Right cardiac atrium (tissue), 1 donor: ENCODE results near the gene TCP11.

DNA sequence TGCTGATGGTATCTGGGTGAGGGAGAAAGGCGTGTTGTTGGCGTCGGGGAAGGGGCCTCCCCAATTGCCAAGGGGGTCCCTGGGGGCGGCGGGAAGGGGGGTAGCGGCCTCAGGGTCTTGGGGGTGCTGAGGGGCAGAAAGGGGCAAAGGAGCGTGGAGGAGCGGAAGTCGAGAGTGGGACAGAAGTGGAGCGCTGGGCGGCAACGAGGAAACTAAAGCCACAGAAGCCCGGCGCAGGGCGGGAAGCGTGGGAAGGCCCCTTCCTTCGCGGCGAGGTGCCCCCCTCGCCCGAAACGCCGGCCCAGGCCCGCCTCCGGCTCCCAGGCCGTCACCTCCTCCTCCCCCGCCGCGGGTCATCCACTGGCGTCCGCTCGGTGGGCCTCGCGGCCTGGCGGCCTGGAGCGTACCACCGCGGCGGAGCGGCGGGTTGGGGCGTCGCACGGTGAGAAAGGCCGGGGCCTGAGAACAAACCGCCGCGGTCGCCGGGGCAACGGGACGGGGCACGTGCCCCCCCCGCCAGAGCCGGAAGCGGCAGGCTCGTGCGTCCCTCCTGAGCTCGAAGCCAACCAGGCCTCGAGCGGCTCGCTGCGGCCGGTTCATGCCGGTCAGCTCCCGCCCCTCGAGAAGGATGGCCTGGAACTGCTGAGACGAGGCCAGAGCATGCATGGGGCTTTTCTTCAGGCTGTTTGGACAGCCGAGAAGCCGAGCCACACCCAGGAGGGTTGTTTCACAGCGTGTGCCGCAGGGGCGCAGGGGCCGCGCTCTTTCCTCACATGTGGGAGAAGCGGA, at the start of gene TCP11:
Gene TCP11, minus strand, starts transcription at position 467 of the 789 bp plus-strand sequence.
- PRO-cap = no peak

- PRO-cap = no peak
Measured at GRCh38 chr6:35161968-35162594, 20.9 kb upstream of the TCP11 start.

DNA sequence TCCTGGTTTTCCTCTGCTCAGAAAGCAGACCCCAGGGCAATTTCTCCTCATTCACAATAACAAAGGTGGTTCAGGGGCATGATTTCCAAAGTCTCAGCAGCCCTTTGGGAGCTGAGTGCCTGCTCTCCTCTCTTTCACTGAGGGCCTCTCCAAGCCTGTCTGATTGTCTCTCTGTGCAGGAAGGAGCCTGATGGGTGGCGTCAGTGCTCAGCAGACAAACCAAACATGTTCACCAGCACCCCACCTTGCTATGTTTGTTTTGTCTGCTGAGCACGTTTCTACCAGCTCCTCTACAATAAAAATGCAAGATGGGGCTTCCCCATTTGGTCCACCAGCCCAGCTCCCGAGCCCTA, 25.4 kb upstream of the TCP11 start:
- PRO-cap = no peak

GRCh38 chr6:35300791-35301312, 3.2 kb downstream of the DEF6 start:
- PRO-cap = no peak

GRCh38 chr6:35394076-35394408, 51.7 kb downstream of the PPARD start:
- PRO-cap = no peak

DNA sequence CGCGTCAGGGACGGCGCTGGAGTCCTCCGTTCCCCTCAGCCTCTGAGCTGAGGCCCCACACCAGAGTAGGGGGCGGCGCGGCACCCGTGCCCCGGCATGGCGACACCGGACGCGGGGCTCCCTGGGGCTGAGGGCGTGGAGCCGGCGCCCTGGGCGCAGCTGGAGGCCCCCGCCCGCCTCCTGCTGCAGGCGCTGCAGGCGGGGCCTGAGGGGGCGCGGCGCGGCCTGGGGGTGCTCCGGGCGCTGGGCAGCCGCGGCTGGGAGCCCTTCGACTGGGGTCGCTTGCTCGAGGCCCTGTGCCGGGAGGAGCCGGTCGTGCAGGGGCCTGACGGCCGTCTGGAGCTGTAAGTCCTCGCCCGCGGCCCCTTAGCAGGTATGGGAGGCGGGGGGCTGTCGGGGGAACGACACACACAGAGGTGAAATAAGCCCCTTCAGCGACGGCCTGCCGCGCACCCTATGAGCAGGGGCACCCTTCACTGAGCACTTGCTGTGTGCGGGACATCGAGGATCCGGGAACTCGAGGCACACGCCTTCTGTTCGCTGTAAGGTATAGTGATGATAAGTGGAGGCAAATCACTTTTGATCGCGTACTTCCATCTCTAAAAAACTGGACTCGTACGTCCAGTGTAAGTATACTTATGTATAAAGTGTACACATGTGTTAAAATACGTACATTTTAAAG, 453 bp downstream of the FANCE start:
- PRO-cap = bidirectional peak, plus-strand start at position 250 of the sequence, minus-strand start at position 129 of the sequence

DNA sequence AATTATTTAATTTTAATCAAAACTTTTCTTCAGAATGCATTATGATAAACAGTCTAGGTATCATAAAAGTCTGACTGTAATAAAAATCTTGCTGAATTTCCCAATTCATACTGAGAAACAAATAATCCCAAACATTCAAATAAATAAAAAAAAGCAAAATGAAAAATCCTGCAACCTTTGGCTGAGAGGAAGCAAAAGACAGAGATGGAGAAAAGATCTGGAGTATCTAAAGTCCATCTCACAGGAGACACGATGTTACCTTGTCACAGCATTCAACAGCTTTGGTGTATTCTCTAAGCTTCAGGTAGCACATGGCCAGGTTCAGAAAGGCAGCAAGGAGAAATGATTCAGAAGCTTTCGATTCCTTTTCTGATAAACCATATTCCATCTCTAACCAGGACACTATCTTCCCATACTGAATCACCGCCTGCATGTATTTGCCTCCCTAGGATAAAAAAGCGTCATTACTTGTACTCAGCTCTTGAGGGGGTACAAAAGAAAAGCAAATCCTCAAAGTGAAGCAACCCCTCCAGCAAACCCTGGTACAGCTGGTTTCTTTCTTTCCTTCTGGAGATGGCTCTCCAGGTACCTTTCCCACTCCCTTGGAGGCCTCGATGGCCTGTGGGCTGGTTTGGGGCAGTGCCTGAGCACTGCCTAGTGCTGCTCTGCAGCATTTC, 67.2 kb upstream of the TULP1 start:
- PRO-cap = no peak

DNA sequence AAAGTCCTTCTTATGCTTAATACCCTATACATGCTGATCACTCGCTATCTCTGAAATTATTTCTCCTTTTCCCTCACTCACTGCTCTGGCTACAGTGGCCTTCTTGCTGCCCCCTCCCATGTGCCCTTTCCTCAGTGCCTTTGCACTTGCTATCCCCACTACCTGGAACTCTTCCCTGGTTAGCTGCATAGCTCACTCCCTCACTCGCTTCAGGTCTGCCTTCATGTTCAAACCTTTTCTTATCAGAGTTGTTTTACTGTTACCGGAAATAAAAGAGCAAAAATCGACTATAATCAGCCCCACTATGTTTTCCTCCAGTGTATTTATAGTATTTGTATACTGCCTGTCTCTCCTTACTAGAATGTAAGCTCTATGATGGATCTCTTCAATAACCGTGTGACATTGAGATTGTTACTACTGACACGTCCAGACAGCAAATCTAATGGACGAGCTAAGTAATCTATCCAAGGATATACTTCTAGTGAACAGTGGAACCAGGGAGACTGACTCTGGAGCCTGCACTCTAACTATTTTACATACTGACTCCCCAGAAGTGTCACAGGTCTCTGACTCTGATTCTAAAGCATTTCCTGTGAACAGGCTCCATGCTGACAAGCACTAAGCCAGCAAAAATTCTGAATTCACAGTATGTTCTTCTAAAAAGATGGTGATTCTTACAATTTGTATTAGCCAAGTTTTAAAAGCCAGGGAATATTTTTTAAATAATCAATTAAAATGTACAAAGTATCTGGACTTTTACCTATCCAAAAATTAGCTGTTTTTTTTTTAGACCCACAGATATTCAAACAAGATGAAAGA, 25.0 kb downstream of the FKBP5 start:
- PRO-cap = no peak

DNA sequence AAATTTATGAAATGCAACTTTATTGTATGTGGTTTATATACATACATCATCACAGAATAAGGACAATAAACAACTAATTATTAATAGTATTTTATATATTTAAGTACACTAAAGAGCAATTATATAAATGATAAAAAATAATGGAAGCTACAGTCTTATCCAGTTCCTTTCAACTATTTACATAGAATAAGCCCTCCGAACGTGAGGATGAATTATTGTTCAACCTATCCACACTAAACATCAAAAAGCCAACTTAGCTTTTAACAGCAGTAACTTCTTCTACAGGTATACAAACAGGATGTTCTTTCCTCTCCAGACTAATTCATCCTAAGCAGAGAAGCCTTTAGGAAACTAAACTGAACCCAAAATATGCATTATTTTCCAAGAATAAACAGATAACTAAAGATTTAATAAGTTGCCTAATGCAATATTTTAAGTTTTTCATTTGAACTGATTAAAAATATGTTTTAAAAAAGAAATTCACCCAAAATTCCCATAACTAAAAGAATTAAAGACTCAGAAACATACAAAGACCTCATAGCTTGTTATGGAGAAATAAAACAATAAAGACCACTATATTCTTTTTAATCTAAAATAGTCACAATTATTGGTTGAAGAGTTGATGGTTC, 2.2 kb downstream of the FKBP5 start:
- PRO-cap = no peak

DNA sequence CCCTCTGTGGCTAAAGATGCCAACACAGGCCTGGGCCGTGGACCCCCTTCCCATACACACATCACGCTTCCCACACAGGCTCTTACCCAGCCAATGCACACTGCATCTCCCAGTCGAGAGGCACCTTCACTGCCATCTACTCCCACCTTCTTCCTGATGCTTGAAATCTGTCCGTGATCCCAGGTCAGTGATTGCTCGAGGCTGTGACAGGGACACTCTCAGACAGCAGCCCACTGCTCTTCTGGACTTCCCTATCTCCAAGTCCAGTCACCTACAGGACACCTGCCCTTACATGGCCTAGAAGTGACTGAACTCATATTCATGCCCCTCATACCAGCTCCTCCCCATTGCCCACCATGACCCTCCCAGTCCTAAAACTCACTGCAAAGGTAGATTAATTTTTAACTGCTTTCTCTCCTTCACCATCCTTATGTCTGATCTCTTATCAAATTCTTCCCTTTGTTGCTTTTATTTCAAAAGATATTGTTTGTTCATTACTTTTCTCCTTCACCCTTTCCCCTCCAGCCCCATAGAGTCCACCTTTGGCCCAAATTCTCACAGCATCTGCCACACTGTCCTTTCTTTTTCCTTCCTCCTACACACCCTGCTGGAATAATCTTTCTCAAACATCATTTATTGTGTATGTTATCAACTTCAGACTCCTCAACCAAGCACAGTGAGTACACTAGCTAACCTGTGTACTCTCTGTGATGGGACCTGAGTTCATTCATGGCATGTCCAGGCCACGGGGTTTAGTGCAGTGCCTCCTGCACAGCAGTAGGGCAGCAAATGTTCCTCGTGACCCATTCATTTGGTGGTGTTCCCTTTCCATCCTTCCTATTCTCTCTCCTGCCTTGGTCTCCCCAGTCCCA, 7.4 kb upstream of the ARMC12 start:
- PRO-cap = no peak

- PRO-cap = no peak
Measured at GRCh38 chr6:36064740-36065160, 37.1 kb downstream of the MAPK14 start.

DNA sequence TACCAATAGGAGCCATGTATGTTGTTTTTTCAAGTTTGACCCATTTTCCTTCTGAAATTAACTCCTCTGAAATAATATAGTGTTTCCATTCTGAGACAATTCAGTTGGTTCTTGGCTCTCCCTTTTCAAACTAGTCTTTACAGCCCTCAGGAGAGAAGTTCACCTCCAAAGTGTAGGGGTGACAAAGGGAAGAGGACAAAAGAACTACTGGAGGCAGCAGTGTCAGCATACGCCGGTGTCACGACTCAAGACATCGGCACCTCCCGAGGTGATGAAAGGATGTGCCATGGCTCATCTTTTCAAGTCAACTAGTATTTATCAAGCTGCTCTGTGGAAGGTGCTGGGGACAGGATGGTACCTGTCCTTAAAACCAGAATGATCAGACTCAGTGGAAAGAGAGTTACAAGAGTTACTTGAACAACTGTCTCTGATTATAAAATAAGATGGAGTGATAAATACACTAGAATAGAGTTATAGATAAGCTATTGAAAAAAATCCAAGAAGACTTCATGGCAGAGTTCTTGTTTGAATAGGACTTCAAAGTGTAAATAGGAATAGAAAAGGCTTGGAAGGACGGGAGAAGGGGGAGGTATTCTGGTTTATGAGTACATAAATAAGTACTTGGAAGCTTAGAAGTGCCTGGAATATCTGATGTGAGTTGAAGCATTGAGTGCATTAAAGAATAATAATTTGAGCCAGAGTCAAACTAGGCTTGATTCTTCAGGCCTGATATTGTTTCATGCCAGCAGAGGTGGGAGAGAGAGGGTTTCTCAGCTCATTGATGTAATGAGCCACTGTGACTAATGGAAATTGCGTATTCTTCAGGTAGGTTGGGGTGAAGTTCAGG, 37.6 kb upstream of the MAPK13 start:
- PRO-cap = no peak

GRCh38 chr6:36097741-36098475, 32.4 kb upstream of the MAPK13 start:
- PRO-cap = no peak

GRCh38 chr6:36120870-36121422, 9.4 kb upstream of the MAPK13 start:
- PRO-cap = no peak

- PRO-cap = no peak
Measured at GRCh38 chr6:36121423-36121771, 8.9 kb upstream of the MAPK13 start.

- PRO-cap = no peak
Measured at GRCh38 chr6:36131583-36131952, 1.3 kb downstream of the MAPK13 start.

DNA sequence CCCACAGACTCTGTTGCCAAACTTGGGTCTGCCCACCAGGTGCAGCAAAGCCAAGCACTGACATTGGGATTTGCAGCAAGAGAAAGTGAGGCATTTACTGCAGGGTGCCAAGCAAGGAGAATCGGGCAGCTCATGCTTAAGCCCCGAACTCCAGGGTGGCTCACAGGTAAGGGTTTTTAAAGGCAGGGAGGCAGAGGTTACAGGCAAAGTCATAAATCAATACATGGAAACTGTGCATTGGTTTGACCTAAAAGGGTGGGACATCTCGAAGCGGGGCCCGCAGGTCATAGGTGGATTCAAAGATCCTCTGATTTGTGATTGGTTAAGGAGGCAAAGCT, 25.1 kb upstream of the PNPLA1 start:
- PRO-cap = no peak

DNA sequence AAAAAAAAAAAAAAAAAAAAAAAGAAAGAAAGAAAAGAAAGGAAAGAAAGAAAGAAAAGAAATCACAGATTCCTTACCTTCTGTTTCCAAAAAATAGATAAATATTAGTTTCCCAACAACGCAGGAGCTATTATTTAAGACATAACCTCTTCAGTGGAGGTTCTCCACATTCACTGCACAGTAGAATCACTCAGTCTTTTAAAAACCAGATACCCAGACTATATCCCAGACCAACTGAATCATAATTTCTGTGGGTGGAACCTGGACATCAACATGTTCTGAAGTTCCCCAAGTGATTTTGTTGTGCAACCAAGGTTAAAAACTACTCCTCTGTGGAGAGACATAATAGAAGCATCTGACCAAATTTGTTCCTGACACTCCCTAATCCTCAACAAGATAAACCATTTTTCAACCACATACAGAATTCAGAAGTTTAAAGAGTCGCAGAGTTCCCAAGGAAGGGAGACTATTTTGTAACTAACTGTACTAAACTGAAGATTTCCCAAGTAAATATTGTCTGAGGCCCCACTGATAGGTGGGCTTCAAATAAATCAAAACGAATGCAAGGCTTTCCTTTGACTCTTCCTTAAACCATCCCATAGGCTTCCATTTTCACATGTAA, 42.3 kb downstream of the STK38 start:
- PRO-cap = no peak

- PRO-cap = no peak
Measured at GRCh38 chr6:36768488-36768794, 70.8 kb downstream of the CPNE5 start.

DNA sequence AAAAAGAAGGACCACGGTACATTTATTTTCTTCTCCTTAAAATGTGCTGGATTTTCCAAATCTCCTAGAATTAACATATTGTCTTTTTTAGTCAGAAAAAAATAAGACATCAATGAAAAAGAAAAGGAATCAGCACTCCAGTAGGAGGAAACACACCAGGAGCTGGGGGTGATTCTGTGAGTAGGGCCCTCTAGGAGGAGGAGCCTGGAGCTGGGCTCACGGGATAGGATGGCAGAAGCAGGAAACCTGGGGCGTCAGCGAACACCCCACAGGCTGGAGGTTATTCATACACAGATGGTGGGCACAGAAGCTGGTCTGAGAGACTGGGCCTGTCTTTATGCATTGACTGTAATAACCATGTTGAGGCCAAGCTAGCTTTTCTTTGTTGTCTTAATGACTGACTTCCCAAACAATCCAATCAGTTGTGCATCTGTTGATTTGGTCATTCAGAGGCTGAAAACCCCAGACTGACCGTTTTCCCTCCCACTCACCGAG, 53.2 kb downstream of the CPNE5 start:
- PRO-cap = no peak